Endothelial cell (in vitro differentiated cells): ENCODE measurements around the gene SBSN.

GRCh38 chr19:35117056-35117483 is 1.4 kb downstream of the FXYD3 start:
- PRO-cap: no peak

- PRO-cap: no peak
Observed at GRCh38 chr19:35131148-35131550, 3.7 kb downstream of the LGI4 start.

DNA sequence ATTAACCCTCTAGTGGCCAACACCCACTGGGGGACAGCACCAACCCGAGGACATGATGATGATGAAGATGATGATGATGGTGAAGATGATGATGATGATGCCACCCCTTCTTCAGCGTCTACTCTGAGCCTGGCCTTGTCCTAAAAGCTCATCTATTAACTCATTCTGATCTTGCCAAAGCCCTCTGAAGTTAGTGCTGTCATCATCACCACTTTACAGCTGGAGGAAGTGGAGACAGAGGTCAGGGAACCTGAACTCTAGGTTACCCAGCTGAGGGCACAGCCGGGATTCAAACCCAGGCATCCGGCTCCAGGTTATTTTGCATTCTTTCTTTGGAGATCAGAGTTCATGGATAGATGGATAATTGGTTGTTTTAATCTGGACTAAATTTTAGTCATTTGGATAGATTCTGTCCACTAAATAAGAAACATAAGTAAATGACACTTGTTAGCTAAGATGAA is 799 bp upstream of the LGI4 start:
- PRO-cap: no peak

DNA sequence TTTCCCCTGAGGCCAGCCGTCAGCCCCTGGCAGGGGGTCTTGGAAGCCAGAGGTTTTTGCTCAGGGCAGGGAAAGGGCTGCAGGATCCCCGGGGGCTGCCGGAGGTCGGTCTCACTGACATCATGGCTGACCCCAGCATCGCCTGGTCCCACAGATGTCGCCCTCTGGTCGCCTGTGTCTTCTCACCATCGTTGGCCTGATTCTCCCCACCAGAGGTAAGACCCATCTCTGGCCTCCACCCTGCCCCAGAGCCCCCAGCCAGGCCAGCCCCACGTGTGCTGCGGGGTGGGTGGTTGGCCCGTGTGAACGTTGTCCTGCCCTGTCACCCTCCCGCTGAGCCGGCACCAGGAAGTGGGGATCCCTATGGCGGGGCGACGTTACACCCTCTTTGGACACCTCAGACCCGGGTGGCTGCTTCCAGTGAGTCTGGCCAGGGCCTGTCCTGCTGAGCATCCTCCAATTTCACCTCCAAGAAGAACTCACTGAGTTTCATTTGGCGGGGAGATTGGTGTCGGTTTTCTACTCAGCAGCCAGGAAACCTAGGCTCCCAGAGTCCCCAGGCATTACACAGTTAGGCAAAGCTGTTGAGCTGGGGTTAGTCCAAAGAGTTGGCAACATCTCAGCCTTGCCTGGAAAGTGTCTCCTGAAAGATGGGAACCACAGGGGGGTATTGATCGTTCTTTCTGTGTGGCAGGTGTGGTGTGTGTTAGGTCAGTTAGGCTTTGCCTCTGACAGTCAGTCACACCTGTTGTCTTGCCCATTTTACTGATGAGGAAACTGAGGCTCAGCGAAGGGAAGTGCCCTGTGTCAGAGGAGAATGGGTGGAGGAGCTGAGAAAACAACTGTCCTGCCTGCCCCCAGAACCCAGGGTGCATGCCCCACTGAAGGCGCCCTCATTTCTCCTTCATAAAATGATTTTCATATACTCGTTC is 1.1 kb downstream of the FXYD5 start:
- PRO-cap: no peak

GRCh38 chr19:35157891-35158572 is 3.5 kb downstream of the FXYD5 start:
- PRO-cap: no peak

- PRO-cap: bidirectional peak, plus-strand start at chr19:35211013, minus-strand start at chr19:35210852
Observed at GRCh38 chr19:35210596-35211118, 17.9 kb downstream of the FAM187B start.

DNA sequence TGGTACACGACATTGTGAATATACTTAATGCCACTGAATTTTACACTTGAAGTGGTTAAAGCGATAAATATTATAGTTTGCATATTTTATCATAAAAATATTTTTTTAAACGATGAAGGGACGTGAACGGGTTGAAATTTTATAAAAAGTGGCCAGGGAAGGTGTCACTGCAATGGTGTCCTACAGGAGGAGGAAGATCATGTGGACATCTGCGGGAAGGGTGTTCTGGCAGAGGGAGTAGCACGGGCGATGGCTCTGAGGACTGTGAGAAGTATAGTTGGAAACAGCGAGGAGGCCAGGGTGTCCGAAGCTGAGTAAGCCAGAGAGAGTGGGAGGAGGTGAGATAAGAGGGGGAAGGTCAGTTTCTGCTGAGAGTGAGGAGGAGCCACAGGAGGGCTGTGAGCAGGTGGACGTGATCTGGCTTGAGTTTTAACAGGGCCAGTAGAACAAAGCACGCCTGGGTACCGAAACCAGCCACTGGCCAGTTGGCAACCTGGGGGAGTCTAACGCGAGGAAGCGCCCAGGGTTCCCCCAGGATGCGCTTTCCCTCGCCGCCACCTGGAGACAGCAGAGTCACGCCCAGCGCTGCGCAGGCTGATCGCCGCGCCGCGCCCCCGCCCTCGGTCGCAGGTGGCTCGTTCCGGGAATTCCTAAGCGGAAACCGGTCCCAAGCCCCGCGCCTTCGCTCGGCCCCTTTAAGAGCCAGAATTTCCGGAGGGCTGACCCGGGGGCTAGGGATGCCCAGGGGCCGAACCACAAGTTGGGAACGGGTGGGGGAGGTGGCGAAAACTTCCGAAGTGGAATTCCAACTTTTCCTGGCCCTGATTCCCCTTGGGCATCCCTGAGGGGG is 1.2 kb upstream of the LSR start:
- PRO-cap: bidirectional peak, plus-strand start at position 758 of the sequence, minus-strand start at position 706 of the sequence

GRCh38 chr19:35270277-35270961 is 1.7 kb downstream of the USF2 start:
- PRO-cap: no peak

DNA sequence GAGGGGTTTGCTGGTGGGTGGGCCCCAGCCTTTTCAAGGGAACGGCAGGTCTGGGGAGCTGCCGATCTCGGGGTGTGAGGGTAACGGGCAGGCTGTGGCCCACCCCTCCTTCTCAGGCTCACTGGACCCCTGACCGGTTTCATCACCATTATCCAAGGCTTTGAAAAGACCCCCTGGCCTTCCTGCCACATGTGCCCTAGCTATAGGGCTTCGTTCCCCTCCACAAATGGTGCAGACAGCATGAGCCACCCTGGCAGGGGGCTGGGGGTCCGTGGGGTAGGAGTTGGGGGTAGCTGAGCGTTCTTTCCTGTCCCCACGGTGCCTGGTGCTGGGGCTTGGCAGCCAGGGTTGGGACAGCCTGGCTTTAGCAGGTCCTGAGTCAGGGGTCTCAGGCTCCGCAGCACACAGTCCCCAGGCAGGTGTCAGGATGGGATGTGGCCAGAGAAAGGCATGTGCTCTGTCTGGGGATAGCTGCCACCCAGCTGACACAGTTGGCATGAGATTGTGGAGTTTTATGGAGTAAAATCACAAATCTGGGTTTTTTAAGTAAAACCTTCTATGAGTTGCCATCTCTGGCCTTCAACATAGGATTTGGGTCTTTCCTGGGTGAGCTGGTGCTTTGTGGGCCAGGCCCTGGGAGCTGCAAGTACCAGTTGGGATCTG is 4.7 kb upstream of the HAMP start:
- PRO-cap: no peak

- PRO-cap: no peak
Observed at GRCh38 chr19:35316499-35317062, 12.4 kb upstream of the CD22 start.

DNA sequence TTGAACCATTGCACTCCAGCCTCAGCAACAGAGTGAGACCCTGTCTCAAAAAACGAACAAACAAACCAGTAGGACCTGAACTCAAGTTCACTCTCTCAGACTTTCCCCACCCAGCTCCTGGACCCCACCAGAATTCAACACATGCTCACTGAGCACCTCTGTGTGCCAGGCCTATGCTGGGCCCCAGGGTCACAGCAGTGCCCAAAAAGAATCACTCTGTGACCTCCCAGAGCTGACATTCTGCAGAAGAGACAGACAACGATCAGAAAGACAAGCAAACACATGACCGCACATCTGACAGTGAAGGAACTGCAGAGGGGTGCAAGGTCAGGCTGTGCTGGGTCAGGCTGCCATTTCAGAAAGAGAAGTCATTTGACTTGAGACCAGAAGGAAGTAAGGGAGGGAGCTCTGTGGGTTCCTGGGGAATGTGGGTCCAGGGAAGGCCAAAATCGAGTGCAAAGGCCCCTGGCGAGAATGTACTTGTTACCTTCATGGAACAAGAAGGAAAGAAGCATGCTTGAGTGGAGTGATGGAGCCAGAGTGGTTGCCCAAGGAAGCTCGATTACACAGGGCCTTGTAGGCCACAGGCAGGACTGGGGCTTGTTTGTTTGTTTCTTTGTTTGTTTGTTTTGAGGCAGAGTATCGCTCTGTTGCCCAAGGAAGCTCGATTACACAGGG is 11.5 kb upstream of the CD22 start:
- PRO-cap: no peak

DNA sequence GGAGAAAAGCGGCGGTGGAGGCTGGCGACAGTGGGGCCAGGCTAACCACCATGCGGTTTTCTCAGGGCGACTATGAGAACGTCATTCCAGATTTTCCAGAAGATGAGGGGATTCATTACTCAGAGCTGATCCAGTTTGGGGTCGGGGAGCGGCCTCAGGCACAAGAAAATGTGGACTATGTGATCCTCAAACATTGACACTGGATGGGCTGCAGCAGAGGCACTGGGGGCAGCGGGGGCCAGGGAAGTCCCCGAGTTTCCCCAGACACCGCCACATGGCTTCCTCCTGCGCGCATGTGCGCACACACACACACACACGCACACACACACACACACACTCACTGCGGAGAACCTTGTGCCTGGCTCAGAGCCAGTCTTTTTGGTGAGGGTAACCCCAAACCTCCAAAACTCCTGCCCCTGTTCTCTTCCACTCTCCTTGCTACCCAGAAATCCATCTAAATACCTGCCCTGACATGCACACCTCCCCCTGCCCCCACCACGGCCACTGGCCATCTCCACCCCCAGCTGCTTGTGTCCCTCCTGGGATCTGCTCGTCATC is 1.1 kb upstream of the FFAR1 start:
- PRO-cap: no peak

GRCh38 chr19:35508947-35509654 is 4.3 kb downstream of the DMKN start:
- PRO-cap: bidirectional peak, plus-strand start at chr19:35509447, minus-strand start at chr19:35509369

GRCh38 chr19:35528033-35528578 is at the start of gene SBSN:
TSS of gene SBSN (minus strand) at chr19:35528311.
- PRO-cap: no peak

DNA sequence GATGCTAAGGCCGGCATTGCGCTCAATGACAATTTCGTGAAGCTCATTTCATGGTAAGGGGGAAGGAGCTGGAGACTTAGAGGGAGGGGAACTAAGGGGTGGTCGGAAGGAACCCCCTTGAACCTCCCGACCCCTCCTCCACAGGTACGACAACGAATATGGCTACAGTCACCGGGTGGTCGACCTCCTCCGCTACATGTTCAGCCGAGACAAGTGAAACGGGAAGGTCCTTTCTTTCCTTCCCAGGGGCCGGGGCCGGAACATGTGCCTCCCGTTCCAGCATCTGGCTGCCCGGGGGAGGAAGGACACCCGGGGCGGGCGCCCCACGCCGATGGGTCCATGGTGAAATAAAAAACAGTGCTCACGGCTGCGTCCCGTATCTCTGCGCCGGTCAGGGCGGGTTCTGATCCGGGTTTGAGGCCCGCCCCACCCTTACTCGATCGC is 450 bp upstream of the TMEM147 start:
- PRO-cap: bidirectional peak, plus-strand start at position 197 of the sequence, minus-strand start at position 215 of the sequence

- PRO-cap: no peak
Observed at GRCh38 chr19:35672970-35673847, 6.9 kb downstream of the UPK1A start.

GRCh38 chr19:35718167-35719184 is 673 bp downstream of the KMT2B start:
- PRO-cap: bidirectional peak, plus-strand start at chr19:35718587, minus-strand start at chr19:35718526; bidirectional peak, plus-strand start at chr19:35718616, minus-strand start at chr19:35718616; unidirectional peak, minus-strand start at chr19:35718970

DNA sequence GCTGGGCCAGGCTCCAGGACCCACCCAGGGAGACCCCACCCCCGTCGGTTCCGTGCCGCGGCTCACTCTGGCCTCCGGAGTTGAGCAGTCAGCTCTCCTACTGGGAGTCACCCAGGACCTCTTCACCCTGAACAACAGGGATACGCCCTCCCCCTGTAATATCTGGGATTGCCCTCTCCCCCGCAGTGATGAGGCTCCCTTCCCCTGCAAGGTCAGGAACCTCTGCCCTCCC is 983 bp downstream of the HSPB6 start:
- PRO-cap: no peak

DNA sequence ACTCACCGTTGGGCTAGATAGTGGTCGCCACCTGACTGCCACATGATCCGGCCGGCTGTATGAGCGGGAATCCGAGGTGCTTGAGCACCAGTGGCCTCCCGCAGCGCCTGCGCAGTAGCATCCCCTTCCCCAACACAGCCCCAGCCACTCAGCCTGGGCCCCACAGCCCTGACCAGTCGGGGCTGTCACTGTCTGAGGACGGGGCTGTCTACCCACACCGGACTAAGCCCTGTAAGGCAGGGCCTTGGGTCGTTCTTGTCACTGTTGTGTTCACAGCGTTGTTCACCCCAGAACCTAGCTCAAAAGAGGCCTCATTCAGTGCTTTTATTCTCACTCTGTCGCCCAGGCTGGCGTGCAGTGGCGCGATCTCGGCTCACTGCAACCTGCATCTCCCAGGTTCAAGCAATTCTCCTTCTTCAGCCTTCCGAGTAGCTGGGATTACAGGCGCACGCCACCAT is 14.8 kb downstream of the PRODH2 start:
- PRO-cap: no peak

- PRO-cap: no peak
Observed at GRCh38 chr19:35904092-35904594, 1.8 kb downstream of the HCST start.